ENCODE measurements around the genes WDR43, TOGARAM2, GALNT14 and SRD5A2.

DNA sequence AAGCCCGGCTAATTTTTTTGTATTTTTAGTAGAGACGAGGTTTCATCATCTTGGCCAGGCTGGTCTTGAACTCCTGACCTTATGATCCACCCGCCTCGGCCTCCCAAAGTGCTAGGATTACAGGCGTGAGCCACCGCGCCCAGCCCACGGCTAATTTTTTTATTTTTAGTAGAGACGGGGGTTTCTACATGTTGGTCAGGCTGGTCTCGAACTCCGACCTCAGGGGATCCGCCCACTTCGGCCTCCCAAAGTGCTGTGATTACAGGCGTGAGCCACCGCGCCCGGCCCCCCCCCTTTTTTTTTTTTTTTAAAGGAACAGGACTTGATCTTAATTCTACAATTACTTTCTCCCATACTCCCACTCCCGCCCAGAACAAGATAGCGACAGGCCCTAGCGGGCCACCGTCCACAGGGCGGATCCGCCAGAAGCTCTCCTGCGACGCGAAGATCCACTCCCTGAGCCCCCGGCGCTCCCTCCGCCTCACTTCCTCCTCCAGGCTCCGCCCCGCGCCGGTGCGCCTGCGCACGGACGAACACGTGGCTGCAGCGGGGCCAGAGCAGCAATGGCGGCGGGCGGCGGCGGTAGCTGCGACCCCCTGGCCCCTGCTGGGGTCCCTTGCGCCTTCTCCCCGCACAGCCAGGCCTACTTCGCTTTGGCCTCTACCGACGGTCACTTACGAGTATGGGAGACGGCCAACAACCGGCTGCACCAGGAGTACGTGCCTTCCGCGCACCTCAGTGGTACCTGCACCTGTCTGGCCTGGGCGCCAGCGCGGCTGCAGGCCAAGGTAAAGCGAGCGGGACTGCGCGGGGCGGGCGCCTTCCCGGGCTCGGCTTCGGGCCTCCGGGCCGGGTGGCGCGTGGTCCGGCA, at the start of gene WDR43:
Gene WDR43, plus strand, starts transcription at position 532 of the 871 bp plus-strand sequence.
- PRO-cap, 4 experiments: peak in 4 of 4 experiments; most common plus-strand start position 563 of the sequence (in 3); most common minus-strand start position 433 of the sequence (in 2)
- RAMPAGE, long total RNA, 4 experiments: start-site peak on the plus strand in 3 of 4 experiments, centred at positions 544 to 552 of the sequence, 413 to 1,067 reads per replicate

DNA sequence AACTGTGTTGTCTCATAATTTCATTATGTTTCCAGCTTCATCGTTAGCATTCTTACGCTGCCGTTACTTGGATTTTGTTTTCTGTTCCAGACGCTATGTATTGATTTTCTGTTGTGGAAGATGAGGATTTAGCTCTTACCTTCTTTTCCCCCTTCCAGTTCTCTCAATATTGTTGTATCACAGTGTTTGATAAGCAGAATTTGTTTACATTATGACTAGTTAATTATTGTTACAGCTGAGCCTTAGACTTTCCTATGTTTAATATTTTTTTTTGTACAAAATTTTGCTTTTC, 14.1 kb downstream of the WDR43 start:
- PRO-cap, 4 experiments: peak in 1 of 4 experiments; most common minus-strand start position 99 of the sequence (in 1)
- RAMPAGE, long total RNA, 4 experiments: no peak in any of the 4 experiments

- PRO-cap, 4 experiments: no peak in any of the 4 experiments
- RAMPAGE, long total RNA, 4 experiments: no peak in any of the 4 experiments
Measured at GRCh38 chr2:28980909-28981579, at the start of gene TOGARAM2. TOGARAM2 (plus strand) TSS chr2:28981298.

DNA sequence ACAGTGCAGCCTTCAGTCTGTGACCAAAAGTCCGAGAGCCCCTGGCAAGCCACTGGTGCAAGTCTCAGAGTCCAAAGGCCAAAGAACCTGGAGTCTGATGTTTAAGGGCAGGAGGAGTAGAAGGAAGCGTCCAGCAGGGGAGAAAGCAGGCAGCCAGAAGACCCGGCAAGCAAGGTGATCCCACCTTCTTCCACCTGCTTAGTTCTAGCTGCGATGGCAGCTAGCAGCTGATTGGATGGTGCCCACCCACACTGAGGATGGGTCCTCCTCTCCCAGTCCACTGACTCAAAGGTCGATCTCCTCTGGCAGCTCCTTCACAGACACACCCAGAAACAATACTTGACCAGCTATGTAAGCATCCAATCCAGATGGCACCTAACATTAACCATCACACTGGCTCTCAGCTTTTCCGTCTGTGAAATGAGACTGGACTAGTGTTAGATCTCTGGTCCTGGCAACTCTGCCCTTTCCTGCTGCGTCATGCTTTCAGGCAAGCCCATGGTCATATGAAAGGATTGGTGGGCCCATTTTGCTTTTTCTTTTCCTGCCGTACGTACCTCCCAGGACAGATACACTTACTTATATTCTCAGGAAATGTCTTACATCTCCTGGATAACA, 32.5 kb downstream of the TOGARAM2 start:
- PRO-cap, 4 experiments: no peak in any of the 4 experiments
- RAMPAGE, long total RNA, 4 experiments: no peak in any of the 4 experiments

- PRO-cap, 4 experiments: peak in 1 of 4 experiments; most common plus-strand start chr2:29016817 (in 1)
- RAMPAGE, long total RNA, 4 experiments: no peak in any of the 4 experiments
Measured at GRCh38 chr2:29016495-29017027, 35.5 kb downstream of the TOGARAM2 start.

DNA sequence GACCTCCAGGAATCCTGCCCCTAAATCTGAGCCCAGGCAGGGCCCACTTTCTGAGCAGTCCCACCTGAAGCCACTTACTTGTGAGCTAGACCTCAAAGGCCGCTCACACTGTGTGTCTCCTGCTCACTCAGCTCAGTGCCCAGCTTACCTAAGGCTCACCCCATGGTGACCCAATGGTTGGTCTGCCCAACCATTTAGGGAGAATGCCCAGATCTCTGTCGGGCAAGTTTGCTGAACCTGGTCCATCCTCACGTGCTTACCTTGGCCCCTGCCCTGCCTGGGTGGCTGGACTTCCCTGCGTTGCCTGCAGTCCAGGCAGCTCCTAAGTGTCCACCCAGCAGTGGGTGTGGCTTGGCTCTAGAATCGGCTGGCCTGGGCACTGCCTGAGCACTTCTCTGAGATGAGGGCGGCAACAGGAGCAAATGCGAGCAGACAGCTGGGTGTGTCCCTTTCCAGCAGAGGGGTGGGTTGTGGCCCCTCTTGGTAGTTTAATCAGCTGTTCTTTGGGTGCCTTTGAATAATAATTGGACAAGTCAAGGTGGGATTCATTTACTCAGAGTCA, 11.3 kb downstream of the PCARE start:
- PRO-cap, 4 experiments: no peak in any of the 4 experiments
- RAMPAGE, long total RNA, 4 experiments: no peak in any of the 4 experiments

GRCh38 chr2:29114491-29114877, 731 bp upstream of the CLIP4 start:
- PRO-cap, 4 experiments: no peak in any of the 4 experiments
- RAMPAGE, long total RNA, 4 experiments: no peak in any of the 4 experiments

- PRO-cap, 4 experiments: no peak in any of the 4 experiments
- RAMPAGE, long total RNA, 4 experiments: no peak in any of the 4 experiments
Measured at GRCh38 chr2:29117511-29118552, 2.6 kb downstream of the CLIP4 start.

- PRO-cap, 4 experiments: no peak in any of the 4 experiments
- RAMPAGE, long total RNA, 4 experiments: no peak in any of the 4 experiments
Measured at GRCh38 chr2:29940729-29941111, 19.3 kb upstream of the ALK start.

GRCh38 chr2:30168027-30168589, 21.3 kb downstream of the YPEL5 start:
- PRO-cap, 4 experiments: no peak in any of the 4 experiments
- RAMPAGE, long total RNA, 4 experiments: no peak in any of the 4 experiments

DNA sequence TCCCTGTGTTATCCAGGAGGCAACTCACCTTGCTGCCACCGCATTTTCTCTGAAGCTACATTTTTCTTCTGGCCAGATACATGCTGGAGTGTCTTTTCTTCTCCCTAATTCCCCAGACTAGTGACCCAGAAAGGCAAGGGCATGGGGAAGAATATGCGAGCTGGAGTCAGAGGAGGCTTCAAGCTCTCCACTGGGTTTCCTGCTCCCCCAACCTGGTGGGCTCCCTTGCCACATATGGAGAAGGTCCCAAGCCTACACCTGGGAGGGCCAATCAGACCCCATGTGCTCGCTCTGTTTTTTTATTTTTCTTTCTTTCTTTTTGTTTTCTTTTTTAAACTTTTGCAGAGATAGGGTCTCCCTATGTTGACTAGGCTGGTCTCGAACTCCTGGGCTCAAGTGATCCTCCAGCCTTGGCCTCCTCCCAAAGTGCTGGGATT, 22.7 kb downstream of the YPEL5 start:
- PRO-cap, 4 experiments: peak in 1 of 4 experiments; most common minus-strand start position 301 of the sequence (in 1)
- RAMPAGE, long total RNA, 4 experiments: no peak in any of the 4 experiments

- PRO-cap, 4 experiments: peak in 1 of 4 experiments; most common minus-strand start chr2:30202142 (in 1)
- RAMPAGE, long total RNA, 4 experiments: no peak in any of the 4 experiments
Measured at GRCh38 chr2:30202079-30202574, 29.2 kb upstream of the LBH start.

- PRO-cap, 4 experiments: no peak in any of the 4 experiments
- RAMPAGE, long total RNA, 4 experiments: no peak in any of the 4 experiments
Measured at GRCh38 chr2:30252940-30253449, 21.7 kb downstream of the LBH start.

GRCh38 chr2:30373783-30374279, 73.2 kb upstream of the LCLAT1 start:
- PRO-cap, 4 experiments: no peak in any of the 4 experiments
- RAMPAGE, long total RNA, 4 experiments: no peak in any of the 4 experiments

DNA sequence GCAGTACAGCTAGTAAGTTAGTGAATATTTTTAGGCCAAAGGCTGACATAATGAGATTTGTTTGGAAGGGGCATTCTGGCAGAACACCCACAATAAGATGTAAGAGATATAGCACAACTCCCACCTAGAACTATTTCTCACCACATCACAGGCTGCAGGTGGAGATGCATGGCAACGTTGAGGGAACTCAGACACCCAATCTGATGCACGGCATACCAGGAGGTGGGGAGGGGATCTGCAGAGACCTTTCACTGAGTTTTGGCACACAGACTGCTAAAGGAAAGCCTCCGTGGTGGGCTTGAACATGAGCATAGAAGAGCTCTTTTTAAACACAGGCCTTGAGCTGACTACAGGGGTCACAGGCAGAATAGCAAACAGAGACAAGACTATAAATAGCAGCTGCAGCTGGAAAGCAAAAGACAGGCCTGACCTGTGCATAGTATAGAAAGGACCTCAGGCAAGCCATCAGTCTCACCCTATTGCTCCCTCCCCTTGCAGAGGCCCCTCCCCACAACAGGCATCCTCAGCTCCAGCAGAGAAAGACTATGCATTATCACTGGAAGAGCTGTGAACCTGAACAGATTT, 25.5 kb upstream of the LCLAT1 start:
- PRO-cap, 4 experiments: no peak in any of the 4 experiments
- RAMPAGE, long total RNA, 4 experiments: no peak in any of the 4 experiments

DNA sequence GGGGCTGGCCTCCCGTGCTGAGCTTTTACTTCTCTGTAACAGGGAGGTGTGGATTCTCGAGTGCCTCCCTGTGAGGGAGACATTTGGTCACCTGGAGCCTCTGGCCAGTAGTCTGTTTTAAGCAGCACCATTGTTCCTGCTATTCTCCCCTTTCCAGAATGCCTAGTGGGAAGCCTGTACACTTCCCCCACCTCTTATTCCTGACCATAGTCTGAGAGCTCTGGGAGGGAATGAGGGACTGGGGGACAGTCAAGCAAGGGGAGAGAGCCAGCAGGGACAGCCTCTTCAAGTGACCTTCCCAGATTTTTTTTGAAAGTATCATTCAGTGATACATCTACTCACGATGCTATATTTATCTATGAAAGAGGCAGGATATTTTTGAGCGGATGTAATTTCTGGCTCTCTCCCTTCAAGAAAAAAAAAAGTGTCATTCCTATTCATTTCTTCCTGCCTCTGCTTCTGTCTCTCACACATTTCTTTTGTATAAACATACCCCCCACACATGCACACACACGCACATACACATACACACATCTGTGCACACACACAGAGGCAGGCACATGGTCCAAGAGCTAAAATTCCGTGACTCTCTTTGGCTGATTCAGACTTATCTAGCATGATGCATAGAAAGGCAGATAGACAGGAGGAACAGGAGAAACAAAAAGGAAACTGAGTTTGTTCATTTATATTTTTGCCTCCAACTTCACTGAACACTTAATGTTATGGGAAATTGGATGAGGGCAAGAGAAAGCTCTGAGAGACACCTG, 112.6 kb downstream of the CAPN13 start:
- PRO-cap, 4 experiments: peak in 3 of 4 experiments; most common minus-strand start position 232 of the sequence (in 3)
- RAMPAGE, long total RNA, 4 experiments: no peak in any of the 4 experiments

DNA sequence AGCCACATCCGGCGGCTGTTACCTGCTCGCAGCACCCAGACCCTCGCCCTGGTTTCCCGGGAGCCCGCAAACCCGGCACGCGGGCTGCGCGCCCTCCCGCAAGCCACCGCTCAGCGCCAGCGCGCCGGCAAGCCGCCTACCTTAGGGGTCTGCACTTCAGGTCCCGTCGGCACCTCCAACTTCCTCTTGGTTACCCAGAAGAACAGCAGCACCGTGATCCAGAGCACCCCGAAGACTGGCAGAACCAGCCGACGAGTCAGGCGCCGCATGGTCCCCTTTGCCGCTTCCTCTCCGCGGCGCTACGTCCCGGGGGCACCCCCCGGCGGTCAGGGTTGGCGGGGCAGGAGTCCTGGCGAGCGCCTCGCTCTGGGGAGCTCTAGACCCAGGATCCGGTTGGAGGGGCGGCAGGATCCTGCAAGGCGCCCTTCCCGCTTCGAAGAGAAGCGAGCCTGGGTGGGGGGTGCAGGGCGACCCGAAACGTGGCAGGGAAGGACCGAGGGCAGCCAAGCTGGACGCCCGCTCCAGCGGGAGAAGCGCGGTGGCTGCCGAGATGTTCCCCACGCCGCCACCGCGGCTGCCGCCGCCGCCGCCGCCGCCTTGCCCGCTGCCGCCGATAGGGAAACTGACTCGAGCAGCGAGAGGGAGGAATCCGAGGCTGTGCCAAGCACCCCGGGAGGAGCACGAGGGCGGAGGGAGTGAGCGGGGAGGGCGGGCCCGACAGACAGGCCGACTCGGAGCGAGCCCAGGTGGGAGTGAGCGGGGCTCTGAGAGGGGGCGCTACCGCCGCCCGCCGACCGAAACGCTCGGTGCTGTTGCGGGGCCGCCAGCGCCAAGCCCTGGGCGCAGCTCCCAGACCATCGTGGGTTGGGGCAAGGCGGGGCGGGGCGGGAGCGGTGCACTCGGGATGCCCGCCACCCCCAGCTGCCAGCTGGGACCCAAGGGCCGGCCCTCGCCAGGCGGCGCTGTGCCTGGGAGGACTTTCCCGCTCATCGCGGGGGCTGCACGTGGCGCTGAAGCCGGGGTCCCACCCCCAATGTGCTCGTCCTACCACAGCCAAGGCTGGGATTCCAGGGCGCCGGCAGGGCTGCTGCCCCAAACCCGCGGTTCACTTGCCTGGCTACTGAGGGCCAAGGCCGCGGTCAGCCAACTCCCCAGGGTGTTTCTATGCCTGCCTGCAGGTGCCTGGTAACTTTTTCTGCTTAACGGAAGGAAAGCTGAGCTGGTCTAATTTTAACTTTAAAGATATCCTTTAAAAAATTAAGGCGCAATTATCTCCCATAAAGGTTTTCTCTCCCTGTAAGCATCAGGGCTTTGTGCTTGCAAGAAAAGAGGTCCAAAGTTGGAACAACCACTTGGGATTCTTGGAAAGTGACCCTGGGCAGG, at the start of gene GALNT14:
Gene GALNT14, minus strand, starts transcription at position 623 of the 1,383 bp plus-strand sequence.
- PRO-cap, 4 experiments: peak in 3 of 4 experiments; most common plus-strand start position 332 of the sequence (in 2); most common minus-strand start position 258 of the sequence (in 3)
- RAMPAGE, long total RNA, 4 experiments: start-site peak on the minus strand in 3 of 4 experiments, centred at positions 197 to 264 of the sequence, 32 to 54 reads per replicate

GRCh38 chr2:31218824-31219552, 1.7 kb upstream of the CAPN14 start:
- PRO-cap, 4 experiments: peak in 2 of 4 experiments; most common plus-strand start chr2:31219282 (in 2); most common minus-strand start chr2:31219204 (in 1)
- RAMPAGE, long total RNA, 4 experiments: no peak in any of the 4 experiments

DNA sequence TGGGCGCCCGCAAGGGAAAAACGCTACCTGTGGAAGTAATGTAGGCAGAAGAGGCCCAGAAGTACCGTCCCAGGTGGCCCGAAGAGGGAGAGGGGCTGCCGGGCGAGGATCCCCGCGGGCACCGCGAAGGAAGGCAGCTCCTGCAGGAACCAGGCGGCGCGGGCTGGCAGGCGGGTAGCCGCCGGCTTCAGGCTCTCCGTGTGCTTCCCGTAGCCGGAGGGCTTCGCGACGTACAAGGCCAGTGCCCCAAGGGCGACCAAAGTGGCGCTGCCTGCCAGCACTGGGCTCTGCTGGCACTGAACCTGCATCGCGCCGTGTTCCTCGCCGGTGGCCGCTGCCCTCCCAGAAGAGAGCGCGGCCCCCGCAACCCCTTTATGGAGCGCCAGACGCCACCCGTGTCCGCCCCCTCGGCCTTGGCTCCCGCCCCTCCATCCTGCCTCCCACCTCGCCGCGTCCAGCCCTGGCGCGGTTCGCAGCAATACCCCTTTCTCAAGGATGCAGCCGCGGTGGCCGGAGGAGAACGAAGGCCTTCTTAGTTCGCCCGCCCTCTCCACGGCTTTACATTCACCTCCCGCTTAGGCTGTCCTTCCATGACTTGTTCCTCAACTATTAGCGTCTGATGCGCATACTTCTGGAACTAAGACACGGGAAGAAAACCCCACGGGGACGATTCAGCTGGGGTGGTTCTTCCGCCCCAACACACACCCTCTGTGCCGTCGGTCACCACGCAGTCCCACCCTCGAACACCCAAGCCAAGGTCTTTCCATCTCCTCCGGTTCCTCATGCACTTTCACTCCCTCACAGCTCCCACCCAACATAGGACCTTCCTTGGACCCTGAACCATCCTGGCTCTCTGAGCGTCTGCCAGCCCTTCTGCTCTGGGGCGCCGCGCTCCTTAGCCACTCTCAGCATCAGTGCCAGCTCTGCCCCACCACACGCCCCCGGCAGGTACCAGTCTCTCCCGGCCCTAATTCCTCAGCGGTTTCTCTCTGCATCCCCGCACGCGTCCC, at the start of gene SRD5A2:
Gene SRD5A2, minus strand, starts transcription at position 346 of the 1,010 bp plus-strand sequence.
- PRO-cap, 4 experiments: no peak in any of the 4 experiments
- RAMPAGE, long total RNA, 4 experiments: no peak in any of the 4 experiments

- PRO-cap, 4 experiments: no peak in any of the 4 experiments
- RAMPAGE, long total RNA, 4 experiments: no peak in any of the 4 experiments
Measured at GRCh38 chr2:31704441-31704939, 123.8 kb upstream of the SRD5A2 start.

All from spleen (tissue), 7 donors.